SUDHL5 (cell line): ENCODE measurements around the genes DHRS11, ACACA, SYNRG, EPOP and CISD3.

GRCh38 chr17:35799966-35800419, 4.6 kb upstream of the MMP28 start:
- PRO-cap = no peak

DNA sequence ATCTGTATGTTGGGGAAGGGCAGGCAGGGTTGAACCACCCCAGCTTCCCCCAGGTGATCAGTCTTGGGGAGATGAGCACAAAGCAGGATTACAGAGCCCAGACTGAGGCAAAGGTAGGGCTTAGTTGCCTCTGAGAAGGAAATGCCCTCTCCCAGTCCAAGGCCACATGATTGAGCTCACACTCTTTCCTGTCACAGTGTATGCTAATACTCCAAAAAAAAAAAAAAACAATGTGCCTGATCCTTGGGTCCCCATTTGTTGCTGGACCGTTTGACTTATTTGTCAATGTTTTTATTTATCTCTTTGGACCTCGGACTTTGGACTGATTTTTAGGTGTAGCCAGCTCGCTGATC, 505 bp upstream of the CCL16 start:
- PRO-cap = no peak

DNA sequence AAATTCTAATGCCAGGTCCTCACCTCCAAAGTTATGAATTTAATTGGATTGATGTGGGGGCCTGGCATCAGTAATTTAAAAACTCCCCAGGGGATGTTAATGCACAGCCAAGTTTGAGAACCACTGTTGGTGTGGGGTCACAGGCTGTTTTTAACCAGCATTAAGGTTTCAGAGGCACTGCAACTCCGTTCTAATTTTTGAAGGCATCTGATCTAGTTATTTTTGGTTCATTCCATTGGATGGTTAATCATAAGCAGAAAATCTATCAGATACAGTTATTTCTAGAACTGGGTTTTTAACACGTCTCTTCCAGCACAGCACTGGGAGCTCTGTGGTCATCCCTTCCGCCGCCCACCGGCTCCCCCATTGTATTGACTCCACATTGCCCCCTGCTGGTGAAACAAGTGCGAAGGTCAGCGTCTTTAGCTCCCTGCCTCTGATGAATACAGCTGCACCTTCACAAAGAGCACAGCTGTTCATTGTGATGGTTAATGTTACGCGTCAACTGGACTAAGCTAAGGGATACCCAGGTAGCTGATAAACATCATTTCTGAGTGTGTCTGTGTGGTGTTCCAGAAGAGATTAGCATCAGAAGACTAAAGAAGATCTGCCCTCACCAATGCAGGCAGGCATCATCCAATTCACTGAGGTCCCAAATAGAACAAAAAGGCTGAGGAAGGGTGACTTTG, 8.4 kb downstream of the CCL18 start:
- PRO-cap = no peak

- PRO-cap = no peak
Observed at GRCh38 chr17:36192205-36192778, 4.3 kb downstream of the CCL3L3 start.

DNA sequence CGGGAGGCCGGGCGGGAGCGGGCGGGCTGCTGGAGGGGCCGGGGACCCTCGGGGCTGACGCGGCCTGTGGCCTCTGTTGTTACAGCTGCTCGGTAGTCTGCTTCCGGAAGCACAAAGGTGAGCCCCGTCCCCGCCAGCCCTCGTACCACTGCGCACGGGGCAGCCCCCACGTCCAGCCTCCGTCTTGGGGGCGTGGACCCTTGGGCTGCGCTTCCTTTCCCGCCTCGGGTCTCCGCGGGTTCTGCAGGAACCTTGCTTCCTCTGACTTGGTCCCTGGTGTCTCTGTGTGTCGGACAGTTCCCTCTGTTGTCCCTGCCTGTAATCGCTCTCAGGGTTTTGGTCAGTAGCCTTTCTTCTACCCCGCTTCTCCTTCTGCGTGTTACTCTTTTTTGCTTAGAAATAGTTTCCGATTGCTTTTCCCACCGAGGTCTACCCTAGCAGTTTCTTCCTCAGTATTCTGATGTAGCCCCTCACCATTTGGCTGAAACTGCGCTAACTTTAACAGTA, 422 bp downstream of the ZNHIT3 start:
- PRO-cap = bidirectional peak, plus-strand start at position 269 of the sequence, minus-strand start at position 68 of the sequence

DNA sequence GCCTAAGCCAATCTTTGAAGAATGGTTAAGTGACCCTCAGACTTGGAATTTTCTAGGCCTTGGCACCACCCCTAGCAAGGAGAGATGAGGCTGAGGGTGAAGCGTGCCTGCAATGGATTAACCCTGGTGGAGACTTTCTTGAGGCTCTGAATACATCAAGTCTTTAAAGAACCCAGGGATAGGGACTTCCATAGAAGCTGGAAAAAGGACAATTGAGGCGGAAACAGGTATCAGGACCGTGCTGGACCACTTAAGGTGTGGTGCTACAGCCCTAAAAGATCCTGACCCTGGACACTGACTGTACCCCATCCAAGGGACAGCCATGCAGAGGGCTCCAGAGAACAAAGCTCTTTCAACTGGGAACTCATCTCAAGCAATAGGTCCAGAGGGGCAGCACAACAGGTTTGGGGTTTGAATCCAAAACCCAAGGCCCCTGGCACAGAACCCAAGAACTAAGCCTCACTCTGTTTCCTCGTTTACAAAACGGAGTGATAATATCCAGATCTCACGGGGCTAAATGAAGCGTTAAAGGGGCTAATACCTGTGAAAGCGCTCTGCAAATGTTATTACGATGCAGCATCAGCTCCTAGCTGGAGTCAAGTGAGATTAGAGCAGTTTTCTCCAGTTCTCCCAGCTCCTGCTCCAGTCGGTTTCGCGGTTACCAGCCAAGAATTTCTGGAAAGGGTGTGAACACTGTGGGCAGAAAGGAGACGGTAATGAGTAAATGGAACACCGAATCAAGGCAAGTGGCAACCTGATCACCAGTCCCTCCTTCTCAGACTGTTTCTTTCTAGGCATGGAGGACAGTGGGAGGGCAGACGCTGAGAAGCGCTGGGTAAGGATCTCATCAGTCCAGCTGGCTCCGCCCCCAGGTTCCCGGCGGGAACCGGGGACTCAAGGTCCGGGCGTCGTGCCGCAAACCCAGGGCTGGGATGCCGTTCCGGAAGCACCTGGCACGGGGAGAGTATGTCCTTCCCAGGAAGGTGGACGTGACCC, 958 bp downstream of the MYO19 start:
- PRO-cap = no peak

DNA sequence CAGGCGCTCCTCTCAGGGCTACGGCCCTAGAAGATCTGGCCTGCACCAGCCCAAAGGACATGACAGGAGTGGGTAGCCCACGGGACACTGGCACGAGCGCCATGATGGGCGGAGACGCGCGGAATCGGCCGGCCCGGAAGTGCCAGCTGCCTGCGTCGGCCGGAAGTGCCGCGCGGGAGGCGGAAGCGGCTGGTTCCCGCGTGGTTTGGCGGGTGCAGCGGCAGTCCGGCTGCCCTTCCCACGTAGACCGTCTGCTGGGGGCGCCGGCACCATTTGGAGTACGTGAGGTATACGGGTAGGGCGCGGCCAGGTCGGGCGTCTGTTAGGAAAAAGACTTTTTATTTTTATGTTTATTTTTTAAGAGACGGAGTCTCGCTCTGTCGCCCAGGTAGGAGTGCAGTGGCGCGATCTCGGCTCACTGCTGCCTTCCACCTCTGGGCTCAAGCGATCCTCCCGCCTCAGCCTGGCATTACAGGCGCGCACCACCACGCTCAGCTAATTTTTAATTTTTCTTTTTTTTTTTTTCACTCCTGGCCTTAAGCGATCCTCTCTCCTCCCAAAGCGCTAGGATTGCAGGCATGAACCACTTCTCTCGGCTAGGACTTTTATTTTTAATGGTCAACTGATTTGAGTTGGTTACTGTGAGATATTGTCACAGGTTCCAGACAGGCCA, 664 bp downstream of the PIGW start:
- PRO-cap = bidirectional peak, plus-strand start at position 273 of the sequence, minus-strand start at position 126 of the sequence

DNA sequence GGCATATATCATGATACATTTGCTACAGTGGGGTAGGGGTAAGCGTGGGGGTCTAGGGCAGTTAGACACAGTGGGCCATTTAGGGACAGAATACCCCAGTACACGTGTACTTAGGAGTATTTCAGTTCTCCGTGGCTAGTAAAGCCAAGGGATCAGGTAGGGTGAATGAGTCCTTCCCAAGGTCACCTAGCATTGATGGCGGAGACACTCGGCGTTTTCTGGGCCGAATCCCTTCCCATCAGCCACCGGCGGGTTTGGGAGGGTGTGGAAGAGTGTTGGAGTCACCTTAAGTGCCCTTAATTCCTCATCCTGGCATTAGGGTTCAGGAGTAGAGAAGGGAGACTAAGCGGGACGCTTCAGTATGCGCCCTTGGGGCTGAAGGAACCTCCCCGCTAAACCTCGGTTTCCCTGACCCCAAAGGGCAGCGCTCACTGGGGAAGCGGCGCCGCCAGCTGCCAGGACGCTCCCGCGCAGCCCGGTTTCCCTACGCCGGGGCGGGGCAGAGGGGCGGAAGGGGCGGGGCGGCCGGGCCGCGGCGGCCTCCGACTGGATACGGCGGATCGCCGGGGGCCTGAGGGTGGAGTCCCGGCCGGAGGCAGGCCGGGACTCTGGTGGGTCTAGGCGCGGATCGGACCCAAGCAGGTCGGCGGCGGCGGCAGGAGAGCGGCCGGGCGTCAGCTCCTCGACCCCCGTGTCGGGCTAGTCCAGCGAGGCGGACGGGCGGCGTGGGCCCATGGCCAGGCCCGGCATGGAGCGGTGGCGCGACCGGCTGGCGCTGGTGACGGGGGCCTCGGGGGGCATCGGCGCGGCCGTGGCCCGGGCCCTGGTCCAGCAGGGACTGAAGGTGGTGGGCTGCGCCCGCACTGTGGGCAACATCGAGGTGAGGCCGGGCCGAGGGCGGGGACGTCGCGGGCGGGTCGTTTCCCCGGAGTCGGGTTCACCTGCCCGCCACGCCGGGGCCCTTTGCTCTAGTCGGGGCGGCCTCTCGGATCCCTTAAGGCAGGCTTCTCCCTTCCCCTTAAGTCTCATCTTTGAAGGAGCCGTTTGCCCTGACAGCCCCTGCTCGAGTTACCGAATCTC, at the start of gene DHRS11:
DHRS11 (plus strand) TSS at position 603 of the 1,080 bp plus-strand sequence.
- PRO-cap = bidirectional peak, plus-strand start at position 624 of the sequence, minus-strand start at position 454 of the sequence

GRCh38 chr17:36599047-36599539, 2.3 kb upstream of the MRM1 start:
- PRO-cap = no peak

GRCh38 chr17:36641641-36642600, 40.5 kb downstream of the MRM1 start:
- PRO-cap = no peak

DNA sequence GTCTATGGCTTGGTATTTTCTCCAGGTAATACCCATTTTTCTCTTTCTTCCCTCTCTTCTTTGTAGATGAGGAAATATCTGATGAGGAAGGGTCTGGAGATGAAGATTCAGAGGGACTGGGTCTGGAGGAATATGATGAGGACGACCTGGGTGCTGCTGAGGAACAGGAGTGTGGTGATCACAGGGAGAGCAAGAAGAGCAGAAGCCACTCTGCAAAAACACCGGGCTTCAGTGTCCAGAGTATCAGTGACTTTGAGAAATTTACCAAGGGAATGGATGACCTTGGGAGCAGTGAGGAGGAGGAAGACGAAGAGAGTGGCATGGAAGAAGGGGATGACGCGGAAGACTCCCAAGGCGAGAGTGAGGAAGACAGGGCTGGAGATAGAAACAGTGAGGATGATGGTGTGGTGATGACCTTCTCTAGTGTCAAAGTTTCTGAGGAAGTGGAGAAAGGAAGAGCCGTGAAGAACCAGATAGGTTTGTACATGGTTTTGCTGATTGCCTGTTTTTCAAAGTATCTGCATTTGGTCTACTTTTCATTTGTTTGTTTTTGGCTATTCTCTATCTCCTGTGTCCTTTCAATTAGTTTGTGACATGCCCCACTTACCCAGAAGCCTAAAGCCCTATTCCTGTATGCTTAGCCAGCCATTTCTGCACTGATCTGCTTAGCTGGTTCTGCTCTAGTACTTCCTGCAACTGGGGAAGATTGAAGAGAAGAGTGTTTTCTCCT, 4.2 kb downstream of the AATF start:
- PRO-cap = no peak

DNA sequence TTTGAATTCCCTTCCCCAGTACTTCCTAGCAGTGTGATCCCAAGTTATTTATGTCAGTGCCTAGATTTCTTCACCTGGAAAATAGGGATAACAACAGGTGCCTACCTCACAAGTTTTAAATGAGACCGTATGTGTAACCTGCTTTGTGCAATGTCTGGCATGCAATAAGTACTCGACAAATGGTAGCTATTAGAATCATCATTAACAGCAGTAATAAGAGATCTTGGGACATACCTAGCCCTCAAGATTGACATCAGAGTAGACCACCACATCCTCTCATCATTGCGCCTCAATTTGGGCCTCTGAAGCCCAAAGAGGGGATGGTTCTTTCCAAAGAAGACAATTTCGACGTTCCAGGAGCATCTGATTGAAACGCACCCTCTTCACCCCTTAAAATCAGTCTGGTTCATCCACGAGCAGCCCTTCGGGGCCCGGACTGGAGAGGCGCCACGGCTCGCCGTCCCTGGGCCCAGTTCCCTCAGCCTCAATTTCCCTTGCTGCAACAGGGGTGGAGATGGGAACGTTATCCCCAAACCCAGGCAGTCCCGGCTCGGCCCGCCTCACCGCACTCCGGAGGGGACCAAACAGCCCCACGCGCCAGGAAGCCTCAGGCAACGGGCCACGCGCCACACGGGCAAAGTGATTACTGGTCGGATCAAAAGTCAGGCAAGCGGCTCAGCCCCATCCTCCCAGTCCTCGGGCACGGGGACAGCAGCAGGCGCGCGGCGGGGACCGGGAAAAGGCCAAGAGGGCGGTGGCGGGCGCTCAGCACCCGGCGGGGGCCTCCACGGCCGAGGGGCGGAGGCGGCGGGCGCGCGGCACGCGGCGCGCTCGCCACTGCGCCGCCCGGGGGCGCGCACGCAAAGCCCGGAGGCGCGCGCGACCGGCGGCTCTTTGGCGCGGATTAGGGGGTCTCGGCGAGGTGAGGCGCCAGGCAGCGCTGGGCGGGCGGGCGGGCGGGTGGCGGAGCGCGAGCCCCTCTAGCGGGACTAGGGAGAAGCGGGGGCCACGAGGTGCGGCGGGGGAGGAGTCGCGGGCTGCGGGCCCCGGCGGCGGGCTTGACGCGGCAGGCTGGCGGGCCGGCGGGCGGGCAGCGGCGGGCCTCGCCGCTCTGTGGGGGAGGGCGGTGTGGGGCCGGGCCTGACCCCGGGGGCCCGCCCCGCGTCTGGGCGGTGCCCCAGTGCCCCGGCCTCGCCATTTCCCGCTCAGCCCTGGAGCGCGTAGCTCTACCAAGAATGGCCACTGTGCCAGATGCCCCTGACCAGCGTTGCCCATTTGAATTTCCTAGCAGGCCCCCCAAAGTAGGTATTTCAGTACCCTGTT, at the start of gene ACACA:
ACACA (minus strand) TSS at position 809 of the 1,323 bp plus-strand sequence.
- PRO-cap = bidirectional peak, plus-strand start at position 419 of the sequence, minus-strand start at position 398 of the sequence; bidirectional peak, plus-strand start at position 900 of the sequence, minus-strand start at position 742 of the sequence; bidirectional peak, plus-strand start at position 1,197 of the sequence, minus-strand start at position 1,115 of the sequence

DNA sequence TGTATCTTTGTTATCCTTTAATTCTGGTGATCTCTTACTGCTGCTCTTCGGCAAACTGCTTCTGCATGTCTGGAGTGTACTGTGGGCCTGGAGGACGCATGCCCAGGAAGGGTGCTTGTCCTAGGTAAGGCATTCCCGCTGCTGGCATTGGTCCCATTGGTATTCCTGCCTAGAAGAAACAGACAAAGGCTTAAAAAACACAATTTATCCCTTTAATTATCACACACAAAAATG, 22.9 kb downstream of the SYNRG start:
- PRO-cap = no peak

- PRO-cap = bidirectional peak, plus-strand start at chr17:37609567, minus-strand start at chr17:37609369
Observed at GRCh38 chr17:37608496-37609528, at the start of gene SYNRG. Gene SYNRG (minus strand): TSS chr17:37609418.

- PRO-cap = no peak
Observed at GRCh38 chr17:37742698-37743393, 2.0 kb downstream of the HNF1B start.

DNA sequence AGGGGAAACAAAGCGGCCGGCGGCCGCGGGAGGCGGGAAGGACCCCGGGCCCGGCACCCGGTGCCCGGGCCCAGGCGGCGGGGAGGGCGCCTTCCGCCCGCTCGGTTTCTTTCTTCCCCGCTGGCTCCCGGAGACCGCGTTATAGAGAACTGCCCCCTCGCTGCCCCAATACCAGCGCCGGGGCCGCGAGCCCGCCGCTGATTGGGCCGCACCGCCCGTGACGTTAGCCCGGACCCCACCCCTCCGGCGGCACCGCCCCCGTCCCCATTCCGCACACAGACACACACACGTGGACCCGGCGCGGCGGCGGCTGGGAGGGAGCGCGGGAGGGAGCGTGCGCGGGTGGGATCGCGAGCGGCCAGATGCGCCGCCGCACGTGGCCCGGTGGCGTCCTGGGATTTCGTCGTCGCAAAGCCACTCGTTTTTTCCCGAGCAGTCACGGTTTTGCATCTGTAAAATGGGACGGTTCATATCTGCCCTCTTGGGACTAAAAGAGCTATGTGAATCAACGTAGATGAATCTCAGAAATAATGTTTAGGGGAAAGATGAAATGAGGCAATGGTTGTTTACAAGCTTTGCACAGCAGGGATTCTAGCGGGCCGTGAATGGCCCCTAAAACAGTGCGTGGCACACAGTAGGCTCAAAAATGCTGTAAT, at the start of gene EPOP:
EPOP (minus strand) TSS at position 151 of the 656 bp plus-strand sequence.
- PRO-cap = bidirectional peak, plus-strand start at position 282 of the sequence, minus-strand start at position 143 of the sequence

DNA sequence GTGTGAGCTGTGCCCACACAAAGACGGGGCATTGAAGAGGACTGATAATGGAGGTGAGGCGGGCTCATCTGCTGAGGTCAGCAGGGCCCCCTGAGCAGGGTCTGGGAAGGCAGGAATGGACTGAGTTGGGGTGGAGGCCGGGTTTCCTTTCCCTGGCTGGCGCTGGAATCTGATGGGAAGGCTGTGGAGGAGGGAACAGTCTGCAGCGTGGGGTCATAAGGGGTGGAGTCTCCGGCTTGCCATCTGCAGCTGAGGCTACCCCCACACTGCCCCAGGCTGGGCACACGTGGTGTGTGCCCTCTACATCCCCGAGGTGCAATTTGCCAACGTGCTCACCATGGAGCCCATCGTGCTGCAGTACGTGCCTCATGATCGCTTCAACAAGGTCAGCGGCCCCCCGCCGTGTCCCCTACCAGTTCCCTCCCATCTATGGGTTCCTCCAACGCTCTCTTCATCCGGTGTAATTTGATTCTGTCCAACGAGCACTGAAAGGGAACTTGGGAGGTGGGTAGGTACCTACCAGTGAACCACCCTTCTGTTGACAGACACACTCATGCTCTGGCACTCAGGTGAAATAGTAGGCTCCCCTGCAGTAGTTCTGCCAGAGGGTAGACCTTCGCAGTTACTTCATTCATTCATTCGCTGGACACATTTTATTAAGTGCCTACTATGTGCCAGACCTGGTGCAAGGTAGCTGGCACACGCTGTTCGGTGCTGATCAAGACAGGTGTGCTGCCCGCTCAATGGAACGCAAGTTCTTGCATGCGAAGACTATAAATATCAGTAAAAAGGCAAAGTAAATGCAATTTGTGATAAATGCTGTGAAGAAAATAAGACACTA, 2.6 kb downstream of the MLLT6 start:
- PRO-cap = no peak

DNA sequence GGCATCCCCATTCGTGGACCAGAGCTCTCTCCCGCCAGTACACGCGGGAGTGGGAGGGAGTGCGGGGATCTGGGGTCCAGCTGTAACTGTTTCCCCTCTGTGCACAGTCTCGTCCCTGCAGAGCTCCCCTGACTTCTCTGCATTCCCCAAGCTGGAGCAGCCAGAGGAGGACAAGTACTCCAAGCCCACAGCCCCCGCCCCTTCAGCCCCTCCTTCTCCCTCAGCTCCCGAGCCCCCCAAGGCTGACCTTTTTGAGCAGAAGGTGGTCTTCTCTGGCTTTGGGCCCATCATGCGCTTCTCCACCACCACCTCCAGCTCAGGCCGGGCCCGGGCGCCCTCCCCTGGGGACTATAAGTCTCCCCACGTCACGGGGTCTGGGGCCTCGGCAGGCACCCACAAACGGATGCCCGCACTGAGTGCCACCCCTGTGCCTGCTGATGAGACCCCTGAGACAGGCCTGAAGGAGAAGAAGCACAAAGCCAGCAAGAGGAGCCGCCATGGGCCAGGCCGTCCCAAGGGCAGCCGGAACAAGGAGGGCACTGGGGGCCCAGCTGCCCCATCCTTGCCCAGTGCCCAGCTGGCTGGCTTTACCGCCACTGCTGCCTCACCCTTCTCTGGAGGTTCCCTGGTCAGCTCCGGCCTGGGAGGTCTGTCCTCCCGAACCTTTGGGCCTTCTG, 11.3 kb downstream of the MLLT6 start:
- PRO-cap = no peak

DNA sequence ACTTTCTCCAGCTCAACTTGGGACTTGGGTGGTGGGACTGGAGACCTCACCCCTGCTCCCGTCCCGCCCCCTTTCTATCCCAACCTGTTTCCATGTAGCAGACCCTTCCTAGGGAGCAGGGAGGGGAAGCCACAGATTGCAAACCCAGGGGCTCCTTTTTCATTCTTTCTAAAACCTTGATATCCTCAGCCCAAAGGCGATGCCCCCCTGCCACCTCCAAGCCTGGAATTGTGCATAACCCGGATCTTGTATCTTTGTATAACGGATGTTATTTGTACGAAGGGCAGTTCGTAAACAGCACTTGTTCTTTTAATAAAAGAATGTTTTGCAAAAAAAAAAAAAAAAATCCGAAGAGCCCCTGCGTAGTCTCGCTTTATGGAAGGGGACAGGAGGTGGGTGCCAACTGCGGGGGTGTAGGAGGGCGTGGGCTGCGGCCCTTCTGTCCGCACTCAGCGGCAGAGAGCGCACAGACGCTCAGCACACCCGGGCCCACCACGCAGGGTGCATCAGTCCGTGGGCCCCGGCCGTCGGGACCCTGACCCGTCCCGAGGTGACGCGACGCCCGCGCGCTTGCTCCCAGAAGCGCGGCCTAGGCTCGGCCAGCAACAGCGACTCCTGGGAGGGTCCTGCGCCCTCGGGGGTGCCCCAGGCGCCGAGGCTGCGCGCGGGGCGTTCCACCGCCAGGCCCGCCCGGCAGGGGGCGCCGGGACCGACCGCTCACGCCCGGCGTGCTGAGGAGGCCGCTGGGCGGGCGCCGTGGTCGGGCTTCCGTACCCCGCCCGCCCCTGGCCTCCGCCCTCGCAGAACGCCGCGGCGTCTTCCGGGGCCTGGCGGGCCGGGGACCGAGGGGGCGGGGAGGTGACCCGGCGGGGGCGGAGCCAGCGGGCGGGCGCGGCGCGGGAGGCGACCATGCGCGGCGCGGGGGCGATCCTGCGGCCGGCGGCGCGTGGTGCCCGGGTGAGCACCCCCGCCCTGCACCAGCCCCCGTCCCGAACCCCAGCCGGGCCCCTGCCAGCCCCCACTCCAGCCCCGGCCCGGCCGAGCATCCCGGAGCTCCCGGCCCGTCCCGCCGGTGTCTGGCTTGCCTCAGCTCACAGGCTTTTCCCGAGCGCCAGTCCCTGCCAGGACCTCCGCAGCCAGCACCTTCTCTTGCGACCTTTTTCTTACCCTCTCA, at the start of gene CISD3:
CISD3 (plus strand) TSS at position 892 of the 1,174 bp plus-strand sequence.
- PRO-cap = bidirectional peak, plus-strand start at position 927 of the sequence, minus-strand start at position 807 of the sequence

- PRO-cap = no peak
Observed at GRCh38 chr17:38738341-38739247, 8.5 kb downstream of the CISD3 start.